ENCODE data around the gene TYMS.

DNA sequence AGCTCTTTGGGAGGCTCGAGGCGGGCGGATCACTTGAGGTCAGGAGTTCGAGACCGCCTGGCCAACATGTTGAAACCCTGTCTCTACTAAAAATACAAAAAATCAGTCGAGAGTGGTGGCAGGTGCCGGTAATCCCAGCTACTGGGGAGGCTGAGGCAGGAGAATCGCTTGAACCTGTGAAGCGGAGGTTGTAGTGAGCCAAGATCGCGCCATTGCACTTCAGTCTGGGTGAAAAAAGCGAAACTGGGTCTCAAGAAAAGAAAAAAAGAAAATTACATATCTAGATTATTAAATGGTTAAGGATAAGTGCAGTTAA, 1.7 kb downstream of the USP14 start:
- RRBS, result no CpG with 5 or more reads among the region's 12 CpGs

- RRBS, result no CpG with 5 or more reads among the region's 2 CpGs
Measured at GRCh38 chr18:182232-182899, 24.0 kb downstream of the USP14 start.

GRCh38 chr18:361980-362208, 94.0 kb upstream of the THOC1 start:
- RRBS, result no CpG with 5 or more reads among the region's 5 CpGs

GRCh38 chr18:515108-515911, 14.8 kb upstream of the COLEC12 start:
- RRBS, result 94% methylated on average over 14 of the region's 49 CpGs

GRCh38 chr18:657444-658493, at the start of gene TYMS:
Gene TYMS (plus strand): TSS chr18:657653.
- RRBS, result 1% methylated on average over 8 of the region's 119 CpGs

- RRBS, result no CpG with 5 or more reads among the region's 12 CpGs
Measured at GRCh38 chr18:2302639-2303770, 268.3 kb downstream of the METTL4 start.

DNA sequence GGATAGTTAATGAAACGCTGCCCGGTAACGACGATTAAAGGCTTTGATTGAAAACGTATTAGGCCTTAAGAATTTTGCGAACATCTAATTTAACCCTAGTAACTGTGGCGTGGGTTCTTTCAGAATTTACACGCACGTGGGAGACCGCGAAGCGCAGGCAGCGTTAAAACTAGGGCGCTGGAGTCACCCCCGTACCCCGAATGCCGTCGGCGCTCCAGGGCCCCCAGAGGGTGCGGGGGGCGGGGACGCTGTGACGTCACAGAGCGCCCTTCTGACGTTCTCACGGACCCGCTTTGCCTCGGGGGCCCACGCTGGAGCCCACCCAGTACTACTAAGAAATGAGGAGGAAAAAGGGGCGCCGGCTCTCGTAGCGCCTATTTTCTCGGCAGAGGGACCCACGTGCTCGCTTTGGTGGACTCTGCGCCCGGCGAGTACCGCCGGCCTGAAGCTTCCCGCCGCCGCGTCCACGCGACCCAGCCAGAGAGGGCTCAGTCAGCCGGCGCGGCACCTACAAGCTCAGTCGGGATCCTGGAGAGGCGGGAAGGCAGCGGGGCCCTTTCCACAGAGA, 537 bp upstream of the SMCHD1 start:
- RRBS, result 2% methylated on average over 16 of the region's 53 CpGs

GRCh38 chr18:2703024-2704035, 47.8 kb downstream of the SMCHD1 start:
- RRBS, result no CpG with 5 or more reads among the region's 6 CpGs

- RRBS, result no CpG with 5 or more reads among the region's 8 CpGs
Measured at GRCh38 chr18:2955942-2956677, 56.8 kb downstream of the LPIN2 start.

DNA sequence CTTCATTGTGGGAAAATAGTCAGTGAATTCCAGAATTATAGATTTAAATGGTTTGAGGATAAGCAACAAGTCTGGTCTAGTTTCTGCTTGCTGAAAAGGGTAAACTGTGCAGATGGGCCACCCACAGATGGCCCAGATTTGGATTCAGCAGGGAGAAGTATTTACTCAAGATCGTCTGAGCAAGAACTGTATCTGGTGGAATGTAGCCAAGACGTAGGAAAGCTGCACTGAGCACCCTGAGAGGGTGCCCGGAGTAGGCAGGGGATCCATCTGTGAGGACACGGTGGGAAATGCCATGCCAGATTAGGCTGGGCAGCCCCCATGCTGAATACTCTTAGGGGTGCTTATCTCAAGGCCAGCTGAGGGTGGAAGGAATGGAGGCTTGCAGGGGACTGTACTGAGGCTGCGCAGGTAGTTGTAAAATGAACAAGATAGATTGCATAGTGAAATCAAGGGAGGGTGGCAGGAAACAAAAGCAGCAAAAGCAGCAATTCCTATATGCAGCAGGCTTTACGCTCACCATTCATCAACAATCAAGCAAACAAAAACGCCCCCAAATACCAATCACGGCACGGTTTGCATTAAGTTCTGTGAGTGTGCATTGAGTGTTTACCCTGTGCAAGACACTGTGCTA, 32.0 kb upstream of the LPIN2 start:
- RRBS, result no CpG with 5 or more reads among the region's 9 CpGs

GRCh38 chr18:3060410-3061102, 47.6 kb upstream of the LPIN2 start:
- RRBS, result 9% methylated on average over 2 of the region's 10 CpGs

DNA sequence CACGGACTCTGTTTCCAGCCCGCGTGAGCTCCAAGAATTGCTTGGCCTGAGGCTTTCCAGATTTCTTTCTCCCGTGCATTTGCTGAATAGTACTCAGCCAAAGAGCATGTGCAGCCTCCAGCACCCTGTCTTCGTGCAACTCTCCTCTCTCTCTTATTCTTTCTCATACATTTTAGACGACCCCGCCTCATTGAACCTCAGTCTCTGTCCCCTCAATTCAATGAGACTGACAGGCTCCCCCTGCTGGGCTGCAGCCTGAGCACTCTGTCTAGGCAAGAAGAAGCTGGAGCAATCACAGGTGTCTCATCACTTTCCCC, 49.9 kb upstream of the LPIN2 start:
- RRBS, result no CpG with 5 or more reads among the region's 7 CpGs

- RRBS, result 7% methylated on average over 3 of the region's 7 CpGs
Measured at GRCh38 chr18:3093900-3094593, 81.1 kb upstream of the LPIN2 start.

DNA sequence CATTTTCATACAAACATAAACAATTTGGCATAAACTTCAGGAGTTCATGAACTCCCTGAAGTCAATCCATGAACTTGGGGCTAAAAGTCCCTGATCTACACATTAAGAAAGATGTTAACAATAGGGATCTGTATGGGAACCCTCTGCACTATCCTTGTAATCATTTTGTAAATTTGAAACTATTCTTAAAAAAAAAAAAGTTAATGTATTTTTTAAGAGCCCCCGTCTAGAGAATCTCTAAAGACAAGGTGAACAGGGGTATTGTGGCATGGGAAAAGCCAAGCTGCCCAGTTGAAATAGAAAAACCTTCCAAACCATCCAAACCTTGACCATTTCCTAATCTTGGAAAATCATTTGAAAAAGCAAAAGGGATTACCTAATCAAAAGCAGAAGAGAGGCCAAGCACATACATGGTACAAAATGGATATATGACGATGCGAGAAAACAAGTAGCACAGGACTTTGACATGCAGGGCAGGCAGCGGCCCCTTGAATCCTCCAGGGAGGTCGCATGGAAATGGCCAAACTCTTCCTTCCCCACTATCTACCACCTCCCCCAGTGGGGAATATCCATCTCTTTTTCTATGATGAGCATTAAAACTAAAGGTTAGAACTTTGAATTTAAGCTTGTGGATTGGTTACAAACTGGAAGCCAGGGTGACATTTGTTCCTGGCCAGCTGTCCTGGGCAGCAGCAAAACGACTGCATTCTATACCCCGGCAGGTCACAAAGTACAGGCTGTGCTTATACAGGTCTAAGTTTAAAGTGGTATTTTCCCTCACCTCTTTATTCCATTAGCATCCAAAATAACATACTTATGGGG, 24.8 kb downstream of the MYOM1 start:
- RRBS, result no CpG with 5 or more reads among the region's 7 CpGs

- RRBS, result no CpG with 5 or more reads among the region's 2 CpGs
Measured at GRCh38 chr18:3207572-3208188, 12.1 kb downstream of the MYOM1 start.

DNA sequence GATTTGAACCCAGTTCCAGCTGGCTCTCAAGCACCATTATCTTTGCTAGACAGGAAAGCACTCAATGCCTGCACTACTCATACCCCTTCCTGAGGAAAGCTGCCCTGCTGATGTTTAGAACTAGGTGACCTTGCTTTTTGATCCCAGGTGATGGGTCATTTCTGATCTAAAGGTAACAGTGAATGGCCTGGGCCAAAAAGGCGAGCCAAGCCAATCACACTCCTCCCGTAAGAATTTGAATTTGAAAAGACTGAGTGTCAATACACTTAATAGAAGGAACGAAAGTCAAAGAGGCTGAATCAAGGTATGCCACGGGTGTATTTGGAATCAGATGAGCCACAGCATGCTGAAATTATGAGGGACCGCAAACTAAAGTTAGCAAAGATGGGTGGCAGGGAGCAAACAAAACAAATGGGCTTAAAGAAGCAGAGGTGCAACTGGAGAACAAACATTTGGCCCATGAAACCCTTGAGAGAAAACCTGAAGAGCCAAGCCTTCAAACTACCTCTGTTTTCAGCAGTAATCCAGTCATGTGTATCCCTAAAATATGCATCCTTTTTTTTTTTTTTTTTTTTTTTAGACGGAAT, 11.3 kb upstream of the MYOM1 start:
- RRBS, result no CpG with 5 or more reads among the region's 6 CpGs

GRCh38 chr18:3255406-3256483, 6.2 kb upstream of the MYL12B start:
- RRBS, result no CpG with 5 or more reads among the region's 10 CpGs

- RRBS, result no CpG with 5 or more reads among the region's 5 CpGs
Measured at GRCh38 chr18:3263283-3263693, 1.4 kb downstream of the MYL12B start.

DNA sequence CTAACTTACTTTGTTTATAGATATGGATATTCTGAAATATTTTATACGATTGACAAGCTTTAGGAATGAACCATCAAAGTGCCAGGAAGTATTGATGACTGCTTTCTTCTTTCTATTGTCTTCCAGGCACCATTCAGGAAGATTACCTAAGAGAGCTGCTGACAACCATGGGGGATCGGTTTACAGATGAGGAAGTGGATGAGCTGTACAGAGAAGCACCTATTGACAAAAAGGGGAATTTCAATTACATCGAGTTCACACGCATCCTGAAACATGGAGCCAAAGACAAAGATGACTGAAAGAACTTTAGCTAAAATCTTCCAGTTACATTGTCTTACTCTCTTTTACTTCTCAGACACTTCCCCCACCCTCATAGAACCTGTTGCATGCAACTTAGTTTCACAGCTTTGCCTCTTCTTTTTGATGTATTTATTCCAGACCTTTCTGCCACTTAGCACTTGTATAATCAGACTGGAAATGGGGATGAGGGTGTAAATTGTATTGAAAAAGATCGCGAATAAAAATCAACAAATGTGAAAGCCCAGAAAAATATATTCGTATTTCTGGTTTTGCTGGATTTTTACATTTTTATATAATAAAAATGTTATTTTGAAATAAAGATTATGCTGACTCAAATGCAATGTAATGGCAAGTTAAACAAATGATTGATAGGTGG, 15.8 kb downstream of the MYL12B start:
- RRBS, result no CpG with 5 or more reads among the region's 7 CpGs

- RRBS, result no CpG with 5 or more reads among the region's 20 CpGs
Measured at GRCh38 chr18:3447432-3447976, 2.5 kb upstream of the TGIF1 start.

Data from PFSK-1 (cell line).